GM23248 (cell line): ENCODE data around the genes LAX1 and PLEKHA6.

DNA sequence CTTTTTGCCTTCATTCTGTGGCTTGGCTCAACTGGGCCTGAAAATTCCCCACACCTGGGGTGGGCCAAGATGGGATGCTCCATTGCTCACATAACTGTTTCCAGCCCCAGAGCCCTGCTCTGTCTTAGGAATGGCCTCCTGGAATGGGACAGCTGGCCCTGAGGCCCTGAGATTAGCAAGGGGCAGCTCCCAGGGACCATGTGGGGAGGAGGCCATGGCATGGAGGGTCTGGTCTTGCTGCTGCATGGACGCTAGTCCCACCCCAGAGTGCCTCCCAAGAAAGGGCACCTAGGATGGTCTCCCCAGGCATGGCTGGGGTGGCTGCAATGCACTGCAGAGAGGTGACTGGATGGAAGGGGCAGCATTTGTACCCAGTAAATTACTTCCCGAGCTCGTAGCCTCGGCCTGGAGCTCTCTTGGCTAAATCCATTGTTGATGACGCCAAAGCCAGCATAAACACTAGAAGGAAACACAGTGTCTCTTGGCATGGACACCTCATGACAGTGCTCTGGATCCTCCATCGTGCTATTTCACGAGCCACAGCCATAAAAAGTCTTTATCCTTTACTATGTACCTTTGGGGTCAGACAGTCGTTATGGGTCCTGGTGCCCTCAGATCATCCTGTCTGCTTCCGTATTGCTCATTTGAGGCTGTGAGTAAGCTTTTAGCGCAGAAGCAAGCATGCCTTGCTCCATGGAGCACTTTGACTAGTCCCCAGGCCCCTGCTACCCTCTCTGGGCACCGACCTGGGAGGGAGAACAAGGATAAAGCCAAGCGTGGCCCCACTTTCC, 10.5 kb upstream of the PRELP start:
- RAMPAGE, long total RNA: no peak

GRCh38 chr1:203476853-203477368, 1.3 kb downstream of the PRELP start:
- RAMPAGE, long total RNA: no peak

- RAMPAGE, long total RNA: no peak
These were observed 25.6 kb upstream of the ATP2B4 start for GRCh38 chr1:203601089-203601432.

DNA sequence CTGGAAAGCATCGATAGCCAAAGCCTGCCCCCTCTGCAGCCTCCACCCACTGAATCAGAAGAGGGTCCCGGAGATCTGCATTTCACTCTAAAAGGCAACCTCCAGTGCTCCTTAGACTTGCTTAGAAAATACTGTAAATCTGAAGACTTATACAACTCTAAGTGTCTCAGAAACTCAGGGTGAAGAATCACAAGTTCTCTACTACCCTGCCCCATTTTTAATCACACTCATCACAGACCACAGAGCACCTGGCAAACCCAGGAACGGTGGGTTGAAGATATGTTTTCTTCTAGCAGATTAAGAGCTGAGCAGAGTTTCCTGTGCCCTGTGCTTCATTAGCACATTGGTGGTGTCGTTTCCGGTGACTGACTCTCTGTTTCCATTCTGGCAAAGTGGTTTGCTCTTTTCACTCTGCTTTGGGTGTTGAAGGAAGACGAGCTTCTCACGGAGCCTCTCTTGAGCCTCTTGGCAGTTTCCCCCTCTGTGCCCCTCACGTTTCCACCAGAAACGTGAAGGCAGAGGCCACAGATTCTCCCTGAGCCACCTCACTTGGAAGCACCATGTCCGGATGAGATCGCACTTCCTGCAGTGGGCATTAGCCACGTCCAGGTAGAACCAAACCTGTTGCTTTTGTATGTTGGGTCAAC, at the start of gene LAX1:
Gene LAX1, plus strand, starts transcription at position 409 of the 647 bp plus-strand sequence.
- RAMPAGE, long total RNA: no peak

DNA sequence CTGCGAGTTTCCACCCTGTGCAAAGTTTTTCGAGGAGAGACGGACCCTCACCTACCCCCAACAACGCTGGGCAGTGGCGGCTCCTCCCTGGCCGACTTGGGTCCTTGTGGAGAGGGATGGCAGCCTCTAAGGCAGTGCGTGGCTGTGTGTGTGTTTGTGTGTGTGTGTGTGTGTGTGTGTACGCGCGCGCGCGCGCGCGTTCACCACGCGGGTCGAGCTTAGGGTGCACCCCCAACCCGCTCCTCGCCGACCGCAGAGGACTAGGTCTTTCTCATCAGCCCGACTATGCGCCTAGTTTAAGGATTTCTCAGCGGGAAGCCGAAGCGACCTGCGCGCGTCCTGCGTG, 879 bp downstream of the SOX13 start:
- RAMPAGE, long total RNA: no peak

GRCh38 chr1:204081116-204081452, 8.2 kb downstream of the SOX13 start:
- RAMPAGE, long total RNA: no peak

DNA sequence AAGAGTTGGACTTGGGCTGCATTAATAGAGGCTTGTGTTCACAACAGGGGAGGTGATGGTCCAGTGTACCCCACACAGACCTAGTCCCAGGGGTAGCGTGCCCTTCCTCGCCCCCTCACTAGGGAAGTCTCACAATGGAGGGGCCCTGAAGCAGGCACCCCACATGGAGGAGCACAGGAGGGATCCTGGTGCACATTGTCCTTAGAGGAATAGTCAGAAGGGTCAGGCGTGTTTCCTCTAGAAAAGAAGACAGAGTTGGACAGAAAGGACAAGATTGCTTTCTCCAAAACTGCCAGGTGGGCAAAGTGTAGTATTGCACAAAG, 23.4 kb downstream of the ETNK2 start:
- RAMPAGE, long total RNA: no peak

GRCh38 chr1:204221827-204222877, 8.4 kb upstream of the GOLT1A start:
- RAMPAGE, long total RNA: no peak

GRCh38 chr1:204266146-204266826, 52.5 kb upstream of the GOLT1A start:
- RAMPAGE, long total RNA: no peak

GRCh38 chr1:204359453-204360186, at the start of gene PLEKHA6:
Gene PLEKHA6 (minus strand): TSS chr1:204359929.
- RAMPAGE, long total RNA: no peak

DNA sequence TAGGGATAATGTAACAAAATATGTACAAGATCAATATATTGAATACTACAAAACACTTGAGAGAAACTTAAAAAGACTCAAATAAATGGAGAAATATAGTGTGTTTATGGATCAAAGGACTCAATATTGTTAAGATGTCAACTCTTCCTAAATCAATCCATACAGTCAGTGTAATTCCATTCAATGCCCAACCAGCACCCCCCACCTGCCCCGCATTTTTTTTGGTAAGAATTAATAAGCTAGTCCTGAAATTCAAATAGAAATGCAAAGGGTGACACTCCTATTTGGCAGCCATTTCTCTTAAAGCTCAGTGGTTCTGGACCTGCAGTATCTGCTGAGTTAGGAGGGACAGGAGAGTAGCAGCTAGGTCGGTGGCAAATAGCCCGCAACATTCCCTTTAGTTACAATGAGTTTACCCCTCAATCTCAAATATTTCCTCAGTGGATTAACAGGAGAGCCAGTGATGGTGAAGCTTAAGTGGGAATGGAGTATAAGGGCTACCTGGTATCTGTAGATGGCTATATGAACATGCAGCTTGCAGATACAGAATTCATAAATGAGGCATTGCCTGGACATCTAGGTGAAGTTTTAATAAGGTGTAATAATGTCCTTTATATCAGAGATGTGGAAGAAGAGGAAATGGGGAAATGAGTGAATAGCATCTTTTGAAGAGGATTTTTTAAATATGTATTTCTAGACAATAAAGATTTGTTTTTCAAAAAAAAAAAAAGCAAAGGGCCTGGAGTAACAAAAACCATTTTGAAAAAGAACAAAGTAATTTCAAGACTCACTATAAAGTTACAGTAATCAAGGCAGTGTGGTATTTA, 17.3 kb downstream of the PPP1R15B start:
- RAMPAGE, long total RNA: no peak

- RAMPAGE, long total RNA: no peak
These were observed 37.5 kb downstream of the PIK3C2B start for GRCh38 chr1:204456950-204457600.

- RAMPAGE, long total RNA: no peak
These were observed 19.7 kb downstream of the PIK3C2B start for GRCh38 chr1:204474523-204475617.

- RAMPAGE, long total RNA: no peak
These were observed 1.8 kb downstream of the MDM4 start for GRCh38 chr1:204518103-204518325.

- RAMPAGE, long total RNA: no peak
These were observed 21.7 kb upstream of the NFASC start for GRCh38 chr1:204806851-204807138.

GRCh38 chr1:204842722-204843434, 14.4 kb downstream of the NFASC start:
- RAMPAGE, long total RNA: no peak

GRCh38 chr1:204959161-204959610, 83.8 kb upstream of the CNTN2 start:
- RAMPAGE, long total RNA: no peak

DNA sequence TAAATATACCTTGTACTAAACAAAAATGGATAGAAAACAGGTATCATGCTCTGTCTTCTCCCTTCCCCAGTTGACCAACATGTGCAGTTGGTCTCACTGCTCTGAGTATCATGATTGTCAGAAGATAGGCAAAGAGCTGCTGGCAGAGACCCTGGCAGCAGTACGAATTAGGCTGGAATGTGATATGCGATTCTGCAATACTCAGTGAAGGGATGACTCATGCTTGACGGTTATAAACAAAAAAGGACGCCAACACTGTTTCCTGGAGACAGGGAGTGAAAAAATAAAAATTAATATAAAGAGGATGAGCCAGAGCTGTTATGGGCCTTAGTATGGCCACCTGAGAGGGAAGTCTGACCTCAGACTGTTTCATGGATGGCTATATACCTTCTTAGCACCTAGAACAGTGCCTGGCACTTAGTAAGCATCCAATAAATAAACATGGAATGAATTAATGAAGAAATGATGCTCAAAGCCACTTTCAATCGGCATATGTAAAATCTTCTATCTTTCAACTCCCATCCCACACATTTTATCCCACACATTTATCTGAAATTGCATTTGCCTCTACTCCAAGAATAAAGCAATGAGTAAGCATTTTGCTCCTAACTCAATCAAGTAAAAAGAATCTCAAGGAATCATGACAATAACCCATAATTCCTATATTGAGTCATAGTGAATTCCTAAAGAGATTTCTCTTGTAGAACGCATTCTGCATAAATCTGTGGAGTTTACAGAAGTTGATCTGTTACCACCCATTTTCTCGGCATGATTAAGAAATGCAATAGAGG, 35.9 kb downstream of the DSTYK start:
- RAMPAGE, long total RNA: no peak

DNA sequence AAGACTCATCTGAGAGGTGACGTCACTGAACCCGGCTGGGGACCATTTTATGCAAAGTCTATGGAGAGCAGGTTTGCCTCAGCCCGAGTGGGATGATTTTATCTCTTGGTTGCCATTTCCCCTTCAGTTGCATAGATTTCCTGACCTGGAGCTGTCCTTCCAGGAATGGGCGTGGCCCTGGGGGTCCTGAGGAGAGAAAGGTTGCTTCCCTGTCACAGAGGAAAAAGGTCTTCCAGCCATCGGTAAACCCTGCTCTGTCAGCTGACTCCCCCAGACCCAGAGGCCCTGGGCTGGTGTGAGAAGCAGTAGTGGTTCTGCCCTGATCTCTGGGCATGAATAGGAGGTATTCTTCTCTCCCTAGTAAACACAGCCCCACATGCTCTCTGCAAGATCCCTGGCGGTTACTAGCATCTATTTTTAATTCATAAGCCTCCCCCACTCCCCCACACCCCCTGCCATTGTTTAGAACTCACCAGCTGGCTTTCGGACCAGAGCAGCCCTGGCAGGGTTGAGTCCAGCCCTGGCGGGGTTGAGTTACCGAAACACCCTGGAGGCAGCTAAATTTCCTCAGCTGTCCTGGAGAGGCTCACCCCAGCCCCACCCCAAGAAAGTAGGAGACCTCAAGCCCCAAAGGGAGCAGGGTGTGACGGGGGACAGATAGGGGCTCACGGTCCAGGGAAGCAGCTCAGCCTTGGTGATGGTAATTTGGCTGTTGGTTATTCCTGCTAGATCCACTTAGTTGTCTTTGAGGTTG, 19.8 kb downstream of the TMCC2 start:
- RAMPAGE, long total RNA: no peak

DNA sequence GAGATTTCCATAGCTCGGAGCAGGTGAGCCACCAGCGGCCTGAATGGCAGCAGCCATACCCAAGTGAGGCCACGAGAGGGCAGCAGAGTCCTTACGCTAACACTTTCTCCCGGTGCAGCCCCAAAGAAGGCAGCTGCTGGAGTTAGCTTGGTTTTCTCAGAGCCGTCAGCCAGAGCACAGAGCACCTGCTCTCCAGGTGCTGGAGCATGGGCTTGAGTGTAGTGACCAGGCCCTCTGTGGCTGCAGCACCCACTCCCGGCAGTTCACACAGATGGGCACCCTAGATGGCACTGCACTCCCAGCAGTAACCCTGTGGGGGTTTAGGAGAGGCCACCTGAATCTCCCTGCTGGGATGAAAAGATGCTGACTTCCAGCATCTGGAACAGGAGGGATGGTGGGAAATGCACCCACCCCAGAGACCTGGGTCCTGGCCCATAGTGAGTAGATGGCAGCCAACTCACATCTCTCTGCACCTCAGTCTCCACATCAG, 45.9 kb downstream of the TMCC2 start:
- RAMPAGE, long total RNA: no peak